ENCODE data around the genes CTU1, SIGLEC6, ZNF175, ZNF614 and ZNF28.

DNA sequence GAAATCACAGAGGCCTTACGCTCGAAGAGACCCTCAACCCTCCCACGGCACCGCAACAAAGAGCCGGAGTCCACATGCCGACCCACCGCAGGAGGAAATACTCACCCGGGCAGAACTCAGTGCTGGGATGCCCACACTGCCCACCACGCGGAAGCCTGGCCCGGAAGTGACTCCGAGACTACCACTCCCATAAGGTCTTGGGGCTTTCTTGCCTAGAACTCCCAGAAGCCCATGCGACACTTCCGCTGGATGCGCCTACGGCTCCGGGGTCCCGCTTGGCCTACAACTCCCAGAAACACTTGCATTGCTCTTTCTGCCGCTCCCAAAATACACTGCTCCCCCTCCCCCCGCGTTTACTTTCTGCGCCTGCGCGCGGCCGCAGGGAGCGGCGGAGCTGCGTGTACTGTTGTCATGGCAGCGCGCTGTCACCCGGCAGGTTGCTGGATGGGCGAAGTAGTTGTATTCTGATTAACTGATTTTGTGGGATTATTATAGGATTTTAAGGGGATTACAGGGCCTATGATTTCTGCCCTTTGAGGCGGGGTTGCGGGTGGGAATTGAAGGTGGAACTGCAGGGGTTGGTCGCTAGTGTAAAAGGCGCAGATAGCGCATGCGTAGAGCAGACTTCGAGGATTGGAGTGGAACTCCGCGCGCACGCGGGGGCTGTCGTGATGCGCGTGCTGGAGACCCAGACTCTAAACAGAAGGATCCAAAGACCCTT, at the start of gene CTU1:
Gene CTU1, minus strand, starts transcription at position 168 of the 721 bp plus-strand sequence.
- RRBS = 5% methylated on average over 10 of the region's 48 CpGs

GRCh38 chr19:51123567-51123932, 1.2 kb upstream of the SIGLEC9 start:
- RRBS = no CpG with 5 or more reads among the region's 4 CpGs

GRCh38 chr19:51347448-51347978, 5.6 kb upstream of the VSIG10L start:
- RRBS = no CpG with 5 or more reads among the region's 9 CpGs

DNA sequence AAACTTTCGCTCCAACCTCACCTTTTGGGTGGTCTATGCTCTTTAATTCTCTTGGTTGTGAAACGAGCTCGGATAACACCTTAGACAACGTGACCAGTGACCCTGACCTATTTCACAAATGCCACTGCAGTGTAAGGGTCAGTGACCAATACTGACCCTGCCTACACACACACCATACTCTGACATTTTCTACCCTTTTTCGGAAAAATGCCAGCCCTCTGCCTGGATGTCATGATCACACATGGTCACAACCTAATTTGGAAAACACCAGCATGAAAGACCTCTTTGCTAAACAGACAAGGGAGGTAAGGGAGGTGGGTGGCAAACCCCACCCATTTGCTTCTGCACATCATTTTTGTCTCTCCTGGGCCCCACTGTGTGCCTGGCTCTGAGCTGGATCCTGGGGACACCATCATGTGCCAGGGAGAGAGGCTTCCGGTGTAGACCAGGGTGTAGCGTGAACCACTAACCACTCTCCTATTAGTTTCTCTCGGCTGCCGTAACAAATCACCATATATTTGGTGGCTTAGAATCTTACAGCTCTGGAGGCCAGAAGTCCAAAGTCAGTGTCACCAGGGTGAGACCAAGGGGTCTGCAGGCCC, 9.9 kb downstream of the ETFB start:
- RRBS = no CpG with 5 or more reads among the region's 9 CpGs

DNA sequence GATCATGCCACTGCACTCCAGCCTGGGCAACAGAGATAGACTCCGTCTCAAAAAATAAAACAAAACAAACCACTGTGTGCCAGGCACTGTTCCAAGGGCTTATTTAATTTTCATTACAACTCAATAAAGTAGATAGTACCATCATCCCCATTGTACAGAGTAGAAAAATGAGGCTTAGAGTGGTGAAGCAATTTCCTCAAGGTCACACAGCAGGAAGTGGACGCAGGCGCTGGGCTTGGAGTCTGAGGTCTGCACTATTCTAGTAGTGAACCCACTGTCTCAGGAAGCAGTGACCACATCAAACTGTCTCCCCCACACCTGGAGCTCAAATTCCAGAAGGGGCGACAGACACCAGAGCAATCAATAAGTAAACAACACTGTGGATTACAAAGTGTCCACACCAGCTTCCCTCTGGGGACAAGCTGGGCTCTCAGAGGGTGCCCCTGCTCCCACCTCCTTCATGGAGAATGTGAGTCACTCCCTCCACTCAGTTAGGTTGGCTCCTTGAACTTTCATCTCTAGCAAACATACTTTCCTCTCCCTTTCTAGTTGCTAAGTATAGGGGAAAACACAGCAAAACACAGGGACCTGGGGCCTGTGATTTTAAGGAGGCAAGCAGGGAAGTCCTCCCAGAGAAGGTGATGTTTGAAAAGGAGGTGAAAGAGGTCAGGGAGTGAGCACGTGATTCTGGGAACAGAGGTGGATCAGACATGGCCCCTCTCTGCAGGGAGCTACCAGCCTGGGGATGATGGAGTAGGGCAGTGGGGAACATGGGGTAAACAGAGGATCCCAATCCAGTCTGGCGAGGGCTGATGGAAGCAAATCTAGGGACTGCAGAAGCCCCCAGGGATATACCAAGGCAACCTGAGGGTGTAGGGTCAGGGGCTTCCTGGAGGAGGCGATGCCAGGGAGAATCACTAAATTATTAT, 3.4 kb downstream of the ETFB start:
- RRBS = no CpG with 5 or more reads among the region's 7 CpGs

- RRBS = 0% methylated on average over 3 of the region's 67 CpGs
Observed at GRCh38 chr19:51367288-51368255, 1.2 kb downstream of the CLDND2 start.

DNA sequence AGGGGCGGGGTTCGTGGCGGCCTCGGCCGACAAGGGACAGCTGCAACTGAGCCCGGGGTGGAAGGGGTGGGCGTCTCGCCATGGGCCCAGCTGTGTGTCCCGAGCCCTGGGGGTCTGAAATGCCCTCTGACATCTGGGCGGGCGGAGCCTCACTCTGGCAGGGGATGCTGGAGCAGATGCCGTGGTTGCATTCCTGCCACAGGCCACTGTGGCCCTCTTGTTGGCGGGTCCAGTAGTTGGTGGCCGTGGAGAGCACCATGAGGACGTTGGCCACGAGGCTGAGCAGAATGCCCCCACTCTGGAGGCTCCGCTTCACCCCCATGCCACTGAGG, 581 bp downstream of the CLDND2 start:
- RRBS = no CpG with 5 or more reads among the region's 17 CpGs

DNA sequence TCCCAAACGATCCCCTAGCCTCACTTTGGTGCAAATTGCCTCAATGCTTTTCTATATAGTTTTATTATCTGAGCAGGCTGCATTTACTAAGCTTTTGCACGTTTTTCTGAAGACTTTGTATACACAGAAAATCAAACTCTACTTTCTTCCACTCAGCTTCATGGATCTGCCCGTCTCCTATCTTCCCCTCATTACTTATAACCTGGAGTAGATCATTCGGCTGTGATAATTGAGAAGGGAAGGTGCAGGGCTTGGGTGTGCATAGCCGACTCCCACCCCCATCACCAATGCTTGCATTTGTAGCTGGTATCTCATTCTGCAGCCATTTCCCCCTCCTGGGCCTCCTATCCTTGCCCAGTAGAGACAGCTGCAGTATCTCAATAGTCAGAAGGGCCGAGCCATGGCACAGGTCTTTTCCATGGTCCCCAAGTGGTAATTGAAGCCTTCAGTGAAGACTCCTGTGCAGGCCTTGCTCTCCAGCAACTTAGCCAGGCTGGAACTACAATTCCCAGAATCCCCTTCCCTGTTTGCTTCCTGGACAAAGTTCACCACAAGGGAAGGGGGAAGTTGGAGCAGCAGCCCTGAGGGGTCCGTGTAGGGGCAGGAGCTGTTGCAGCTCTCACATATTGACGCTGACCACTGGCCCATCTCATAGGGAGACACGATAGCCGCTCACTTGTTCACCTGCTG, 2.0 kb upstream of the SIGLEC8 start:
- RRBS = no CpG with 5 or more reads among the region's 10 CpGs

- RRBS = no CpG with 5 or more reads among the region's 7 CpGs
Observed at GRCh38 chr19:51461589-51462042, 3.4 kb upstream of the SIGLEC8 start.

DNA sequence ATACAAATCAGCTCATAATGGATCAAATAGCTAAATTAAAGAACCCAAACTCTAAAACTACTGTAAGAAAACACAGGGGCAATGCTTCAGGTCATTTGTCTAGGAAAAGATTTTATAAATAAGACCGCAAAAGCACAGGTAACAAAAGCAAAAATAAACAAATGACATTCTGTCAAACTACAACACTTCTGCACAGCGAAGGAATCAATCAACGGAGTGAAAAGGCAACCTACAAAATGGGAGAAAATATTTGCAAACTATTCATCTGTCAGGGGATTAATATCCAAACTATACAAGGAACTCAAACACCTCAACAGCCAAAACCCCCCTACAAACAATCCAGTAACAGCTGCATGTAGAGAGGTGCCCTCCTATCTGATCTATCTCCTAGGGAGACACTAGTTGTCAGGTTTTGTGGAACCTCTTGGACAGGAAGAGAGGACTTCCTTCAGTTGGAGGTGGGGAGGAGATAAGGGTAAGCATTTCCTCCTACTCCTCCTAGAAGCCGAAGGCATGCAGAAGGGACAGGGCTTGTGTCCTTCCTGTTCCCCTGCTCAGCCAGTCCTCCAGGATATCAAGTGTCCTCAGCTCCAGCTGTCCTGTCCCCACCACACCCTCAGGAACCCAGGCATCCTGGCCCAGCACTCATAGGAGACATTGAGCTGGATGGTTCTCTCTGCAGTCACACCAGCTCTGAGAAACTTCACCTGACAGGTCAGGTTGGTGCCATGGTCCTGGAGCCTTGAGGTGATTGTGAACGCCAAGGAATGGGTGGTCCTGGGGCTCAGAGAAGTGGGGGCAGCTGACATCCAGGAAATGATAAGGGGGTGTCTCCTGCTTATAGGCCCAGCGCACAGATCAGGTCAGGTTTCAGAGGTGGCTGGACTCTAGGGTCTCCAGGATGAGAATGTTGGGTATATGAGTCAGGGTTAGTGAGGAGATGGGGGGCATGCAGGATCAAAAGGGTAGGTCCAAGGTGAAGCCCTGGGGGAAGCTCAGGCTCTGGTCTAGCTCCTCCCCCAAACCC, 9.8 kb upstream of the SIGLEC8 start:
- RRBS = no CpG with 5 or more reads among the region's 6 CpGs

- RRBS = no CpG with 5 or more reads among the region's 23 CpGs
Observed at GRCh38 chr19:51531365-51532140, at the start of gene SIGLEC6. TSS of gene SIGLEC6 (minus strand) at chr19:51531670.

DNA sequence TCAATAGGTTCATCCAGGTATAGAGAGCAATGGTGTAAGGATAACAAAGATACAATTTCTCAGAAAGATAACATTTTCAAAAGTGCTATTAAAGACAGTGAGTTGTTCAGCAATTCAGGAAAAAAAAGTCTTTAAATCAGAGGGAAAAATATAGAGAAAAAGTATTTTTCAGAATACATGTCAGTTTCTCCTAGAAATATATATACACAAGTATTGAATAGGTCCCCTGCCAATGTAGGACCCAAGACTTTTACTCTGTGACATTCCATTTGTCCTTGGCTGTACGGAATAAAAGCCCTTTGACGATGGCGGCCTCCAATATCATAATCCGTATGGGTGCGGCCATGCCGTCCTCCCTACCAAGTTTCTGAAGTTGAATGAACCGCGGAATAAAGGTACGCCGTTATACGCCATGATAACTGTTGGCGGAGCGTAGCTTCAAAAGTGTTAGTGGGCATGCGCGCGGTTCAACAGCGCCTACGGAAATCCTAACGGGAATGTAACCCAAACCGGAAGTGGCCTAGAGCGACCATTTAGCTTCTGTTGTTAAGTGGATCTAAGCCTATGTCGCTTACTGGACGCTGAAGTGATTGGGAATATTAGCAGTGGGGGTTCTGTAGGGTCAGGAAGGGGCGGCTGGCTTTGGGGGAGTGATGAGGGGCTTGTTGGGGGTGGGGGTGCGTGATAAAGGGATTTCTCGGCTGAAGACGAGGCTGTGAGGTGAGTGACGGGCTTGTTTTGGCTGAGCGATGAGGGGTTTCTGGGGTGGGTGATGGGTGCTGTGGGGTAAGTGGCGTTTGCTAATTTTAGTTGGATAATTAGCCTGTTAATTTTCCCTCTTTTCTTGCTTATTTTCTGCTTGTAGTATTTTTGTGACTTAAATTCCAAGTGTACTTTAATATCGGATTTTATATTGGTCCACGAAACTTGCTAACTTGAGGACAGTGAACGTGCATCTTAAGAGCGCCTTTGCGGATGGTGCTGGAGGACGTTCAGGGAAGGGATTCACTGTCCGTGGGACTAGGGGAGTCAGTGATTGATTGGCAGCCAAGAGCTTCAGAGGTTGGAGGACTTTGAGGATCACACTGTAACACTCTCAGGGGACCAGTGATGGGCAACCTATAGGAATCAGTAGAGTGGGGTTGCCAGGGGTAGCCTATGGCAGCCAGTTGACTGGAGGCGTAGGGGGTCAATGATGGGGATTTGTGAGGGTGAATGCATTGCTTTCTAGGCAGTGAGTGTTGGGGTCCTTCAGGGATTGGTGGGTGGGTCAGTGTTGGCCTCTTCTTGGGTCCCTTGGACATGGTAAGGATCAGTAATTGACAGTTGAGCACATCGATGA, at the start of gene ZNF175:
Gene ZNF175, plus strand, starts transcription at position 528 of the 1,342 bp plus-strand sequence.
- RRBS = no CpG with 5 or more reads among the region's 39 CpGs

DNA sequence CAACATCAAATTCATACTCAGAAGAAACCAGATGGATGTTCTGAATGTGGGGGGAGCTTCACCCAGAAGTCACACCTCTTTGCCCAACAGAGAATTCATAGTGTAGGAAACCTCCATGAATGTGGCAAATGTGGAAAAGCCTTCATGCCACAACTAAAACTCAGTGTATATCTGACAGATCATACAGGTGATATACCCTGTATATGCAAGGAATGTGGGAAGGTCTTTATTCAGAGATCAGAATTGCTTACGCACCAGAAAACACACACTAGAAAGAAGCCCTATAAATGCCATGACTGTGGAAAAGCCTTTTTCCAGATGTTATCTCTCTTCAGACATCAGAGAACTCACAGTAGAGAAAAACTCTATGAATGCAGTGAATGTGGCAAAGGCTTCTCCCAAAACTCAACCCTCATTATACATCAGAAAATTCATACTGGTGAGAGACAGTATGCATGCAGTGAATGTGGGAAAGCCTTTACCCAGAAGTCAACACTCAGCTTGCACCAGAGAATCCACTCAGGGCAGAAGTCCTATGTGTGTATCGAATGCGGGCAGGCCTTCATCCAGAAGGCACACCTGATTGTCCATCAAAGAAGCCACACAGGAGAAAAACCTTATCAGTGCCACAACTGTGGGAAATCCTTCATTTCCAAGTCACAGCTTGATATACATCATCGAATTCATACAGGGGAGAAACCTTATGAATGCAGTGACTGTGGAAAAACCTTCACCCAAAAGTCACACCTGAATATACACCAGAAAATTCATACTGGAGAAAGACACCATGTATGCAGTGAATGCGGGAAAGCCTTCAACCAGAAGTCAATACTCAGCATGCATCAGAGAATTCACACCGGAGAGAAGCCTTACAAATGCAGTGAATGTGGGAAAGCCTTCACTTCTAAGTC, 16.3 kb downstream of the ZNF175 start:
- RRBS = no CpG with 5 or more reads among the region's 6 CpGs

DNA sequence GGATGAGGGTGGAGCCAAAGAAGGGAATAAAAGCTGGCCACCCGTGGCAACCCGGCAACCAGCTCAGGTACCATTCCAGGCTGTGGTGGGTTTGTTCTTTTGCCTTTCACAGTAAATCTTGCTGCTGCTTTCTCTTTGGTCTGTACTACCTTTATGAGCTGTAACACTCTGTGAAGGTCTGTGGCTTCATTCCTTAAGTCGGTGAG, 16.6 kb upstream of the SPACA6 start:
- RRBS = no CpG with 5 or more reads among the region's 3 CpGs

- RRBS = no CpG with 5 or more reads among the region's 15 CpGs
Observed at GRCh38 chr19:51697659-51698471, 4.7 kb downstream of the SPACA6 start.

GRCh38 chr19:52027875-52028816, at the start of gene ZNF614:
TSS of gene ZNF614 (minus strand) at chr19:52028379.
- RRBS = 6% methylated on average over 7 of the region's 56 CpGs

DNA sequence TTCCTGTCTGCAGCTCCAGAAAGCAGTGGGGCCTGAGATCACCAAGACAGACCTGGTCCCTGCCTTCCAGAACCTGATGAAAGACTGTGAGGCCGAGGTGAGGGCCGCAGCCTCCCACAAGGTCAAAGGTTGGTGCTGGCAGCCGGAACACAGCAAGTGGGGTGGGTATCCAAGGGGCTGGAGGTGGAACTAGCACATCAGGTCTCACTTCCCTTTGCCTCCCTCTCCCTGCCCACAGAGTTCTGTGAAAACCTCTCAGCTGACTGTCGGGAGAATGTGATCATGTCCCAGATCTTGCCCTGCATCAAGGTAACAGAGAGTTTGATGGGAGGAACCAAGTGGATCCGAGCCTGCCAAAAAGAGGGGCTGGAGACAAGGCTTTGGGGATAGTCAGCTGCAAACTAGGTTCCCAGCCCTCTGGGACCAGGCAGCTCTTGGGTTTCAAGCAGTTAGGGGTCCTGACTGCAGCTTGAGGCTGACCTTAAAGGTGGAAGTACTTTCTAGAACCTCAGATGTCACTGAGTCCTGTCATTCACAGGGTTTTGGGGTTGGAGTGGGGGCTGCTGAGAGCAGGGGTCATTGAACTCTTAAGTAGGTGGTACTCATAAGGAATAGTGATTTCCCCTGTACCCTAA, 26.0 kb downstream of the PPP2R1A start:
- RRBS = no CpG with 5 or more reads among the region's 5 CpGs

GRCh38 chr19:52536440-52536958, 9.0 kb downstream of the ZNF808 start:
- RRBS = no CpG with 5 or more reads among the region's 24 CpGs

GRCh38 chr19:52628416-52628673, 58.3 kb downstream of the ZNF701 start:
- RRBS = no CpG with 5 or more reads among the region's 9 CpGs

GRCh38 chr19:52820816-52821968, at the start of gene ZNF28:
TSS of gene ZNF28 (minus strand) at chr19:52821633.
- RRBS = 14% methylated on average over 3 of the region's 62 CpGs